Epithelial cell of proximal tubule (primary cell): ENCODE results near the genes OR51B4 and OLFML1.

DNA sequence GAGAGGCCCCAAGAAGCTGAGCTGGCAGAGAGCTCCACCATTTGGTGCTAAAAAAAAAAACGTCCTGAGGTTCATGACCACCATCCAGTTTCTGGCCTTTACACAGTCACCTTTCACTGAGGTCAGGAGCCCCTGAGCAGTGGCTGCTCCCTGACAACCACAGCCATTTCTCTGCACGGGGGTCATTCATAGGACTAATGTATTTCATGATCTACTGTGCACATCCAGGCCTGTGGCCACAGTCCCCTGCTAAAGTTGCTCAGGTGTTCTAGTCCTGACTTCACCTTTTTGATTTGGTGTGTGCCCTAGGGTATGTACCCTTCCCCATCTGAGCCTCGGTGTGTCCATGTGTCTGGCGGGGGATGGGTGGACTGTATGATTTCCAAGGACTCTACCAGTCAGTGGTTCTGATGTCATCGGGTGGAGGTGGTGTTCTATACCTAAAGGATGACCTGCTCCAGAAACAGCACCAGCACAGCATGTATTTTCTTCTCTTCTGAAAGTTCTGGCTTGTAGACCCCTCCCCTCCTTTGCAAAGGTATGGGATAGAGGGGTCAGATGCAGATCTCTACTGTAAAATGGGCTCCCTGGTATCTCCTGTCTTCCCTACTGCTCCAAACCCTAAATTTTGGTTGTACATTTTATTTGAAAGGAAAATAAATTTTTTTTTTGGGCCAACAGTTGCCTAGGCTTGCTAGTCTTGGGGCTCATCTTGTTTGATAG lies 14.9 kb downstream of the RHOG start:
- RAMPAGE, long total RNA = no peak
- RRBS = no CpG with 5 or more reads among the region's 5 CpGs

- RAMPAGE, long total RNA = no peak
- RRBS = no CpG with 5 or more reads among the region's 4 CpGs
Measured at GRCh38 chr11:3837489-3838196, 3.1 kb downstream of the RHOG start.

GRCh38 chr11:3877675-3878120 lies 22.2 kb downstream of the STIM1 start:
- RAMPAGE, long total RNA = no peak
- RRBS = no CpG with 5 or more reads among the region's 3 CpGs

GRCh38 chr11:4182027-4182544 lies 87.5 kb downstream of the RRM1 start:
- RAMPAGE, long total RNA = no peak
- RRBS = no CpG with 5 or more reads among the region's 1 CpG

DNA sequence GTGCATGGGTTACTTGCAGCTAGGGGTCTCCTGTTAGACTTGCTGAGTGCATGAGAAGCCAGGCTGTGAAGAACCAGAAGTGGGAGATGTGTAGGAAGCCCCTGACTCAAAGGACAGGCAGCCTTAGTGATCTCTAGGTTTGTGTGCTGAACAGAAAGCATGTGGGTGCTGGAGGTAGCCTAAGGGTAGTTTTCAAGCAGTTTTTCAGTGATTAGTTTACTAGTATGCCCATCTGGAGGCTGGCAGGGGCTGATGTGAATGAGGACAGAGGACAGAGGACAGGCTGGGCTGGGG lies 226 bp downstream of the OR51E1 start:
- RAMPAGE, long total RNA = no peak

GRCh38 chr11:5301827-5302298 lies at the start of gene OR51B4:
Gene OR51B4 (minus strand): TSS chr11:5301946.
- RAMPAGE, long total RNA = no peak
- RRBS = no CpG with 5 or more reads among the region's 3 CpGs

DNA sequence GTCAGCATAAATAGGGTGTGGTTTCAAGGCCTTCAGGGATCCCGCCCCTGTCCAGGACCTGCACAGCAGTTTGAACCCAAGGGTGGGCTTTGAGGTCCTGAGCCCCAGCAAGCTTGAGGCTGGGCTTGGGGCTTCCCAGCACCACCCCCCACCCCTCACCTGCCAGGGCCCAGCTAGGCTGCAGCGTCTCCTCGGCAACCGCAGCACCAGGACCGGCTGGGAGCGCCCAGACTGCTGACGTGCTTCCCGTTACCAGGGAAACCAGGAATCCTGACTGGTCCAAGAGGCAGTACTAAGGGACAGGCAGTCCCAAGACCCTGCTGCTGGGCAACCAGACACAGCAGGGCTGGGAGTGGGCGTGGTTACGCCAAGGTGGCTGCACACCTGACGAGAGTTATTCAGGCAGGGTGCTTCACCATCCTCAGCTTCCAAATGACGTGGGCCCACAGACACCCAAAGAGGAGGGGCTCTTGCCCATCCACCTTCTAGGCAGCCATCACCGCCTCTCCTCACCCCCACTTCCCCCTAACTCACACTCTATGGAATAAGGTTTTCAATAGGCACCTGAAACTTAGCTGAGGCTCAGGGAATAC lies 13.6 kb downstream of the APBB1 start:
- RAMPAGE, long total RNA = no peak
- RRBS = no CpG with 5 or more reads among the region's 13 CpGs

- RAMPAGE, long total RNA = no peak
- RRBS = under 1% methylated on average over 20 of the region's 35 CpGs
Measured at GRCh38 chr11:6419330-6419707, 425 bp upstream of the APBB1 start.

- RAMPAGE, long total RNA = no peak
- RRBS = no CpG with 5 or more reads among the region's 30 CpGs
Measured at GRCh38 chr11:6603944-6604861, 629 bp downstream of the ILK start.

DNA sequence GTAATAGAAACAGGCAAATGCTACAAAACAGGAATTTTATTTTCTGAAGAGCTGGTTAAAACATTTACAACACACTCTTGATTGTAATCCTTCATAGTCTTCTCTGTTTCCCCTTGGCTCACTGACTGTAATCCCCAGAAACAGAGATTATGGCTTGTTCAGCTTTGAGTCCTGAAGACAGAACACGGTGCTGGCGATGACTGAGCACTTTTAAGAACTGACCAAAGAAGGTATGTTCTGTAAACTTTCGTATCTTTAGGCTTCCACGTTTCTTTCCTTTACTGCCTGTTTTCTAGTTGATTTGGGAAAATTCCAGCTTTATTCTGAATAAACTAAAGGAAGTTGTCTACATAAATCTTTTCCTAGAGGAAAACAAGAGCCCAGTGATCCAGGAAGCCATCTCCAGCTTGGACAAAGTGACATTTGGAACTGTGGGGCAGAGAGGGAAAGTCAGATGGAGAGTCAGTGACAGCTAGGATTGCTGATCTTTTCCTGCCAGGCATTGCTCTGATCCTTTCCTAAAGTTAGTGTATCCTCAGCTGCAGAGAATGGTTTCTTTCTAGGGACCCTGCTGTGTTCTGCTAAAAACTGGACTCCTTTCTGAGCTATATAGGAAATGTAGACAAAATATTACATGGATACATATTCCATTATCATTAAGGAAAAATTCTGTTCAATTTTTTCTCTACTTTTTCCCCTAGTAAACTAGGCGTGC lies 43.4 kb downstream of the OR2AG2 start:
- RAMPAGE, long total RNA = no peak
- RRBS = no CpG with 5 or more reads among the region's 5 CpGs

GRCh38 chr11:6927200-6927679 lies 1.0 kb downstream of the ZNF215 start:
- RAMPAGE, long total RNA = no peak
- RRBS = no CpG with 5 or more reads among the region's 7 CpGs

GRCh38 chr11:7256755-7257467 lies 5.2 kb downstream of the SYT9 start:
- RAMPAGE, long total RNA = no peak
- RRBS = no CpG with 5 or more reads among the region's 2 CpGs

GRCh38 chr11:7485051-7485975 lies at the start of gene OLFML1:
Gene OLFML1 (plus strand): TSS chr11:7485506.
- RAMPAGE, long total RNA = no peak
- RRBS = no CpG with 5 or more reads among the region's 13 CpGs

GRCh38 chr11:7515420-7516074 lies 1.7 kb downstream of the PPFIBP2 start:
- RAMPAGE, long total RNA = no peak
- RRBS = no CpG with 5 or more reads among the region's 2 CpGs

- RAMPAGE, long total RNA = no peak
- RRBS = no CpG with 5 or more reads among the region's 5 CpGs
Measured at GRCh38 chr11:8258245-8258704, 5.4 kb downstream of the LMO1 start.

DNA sequence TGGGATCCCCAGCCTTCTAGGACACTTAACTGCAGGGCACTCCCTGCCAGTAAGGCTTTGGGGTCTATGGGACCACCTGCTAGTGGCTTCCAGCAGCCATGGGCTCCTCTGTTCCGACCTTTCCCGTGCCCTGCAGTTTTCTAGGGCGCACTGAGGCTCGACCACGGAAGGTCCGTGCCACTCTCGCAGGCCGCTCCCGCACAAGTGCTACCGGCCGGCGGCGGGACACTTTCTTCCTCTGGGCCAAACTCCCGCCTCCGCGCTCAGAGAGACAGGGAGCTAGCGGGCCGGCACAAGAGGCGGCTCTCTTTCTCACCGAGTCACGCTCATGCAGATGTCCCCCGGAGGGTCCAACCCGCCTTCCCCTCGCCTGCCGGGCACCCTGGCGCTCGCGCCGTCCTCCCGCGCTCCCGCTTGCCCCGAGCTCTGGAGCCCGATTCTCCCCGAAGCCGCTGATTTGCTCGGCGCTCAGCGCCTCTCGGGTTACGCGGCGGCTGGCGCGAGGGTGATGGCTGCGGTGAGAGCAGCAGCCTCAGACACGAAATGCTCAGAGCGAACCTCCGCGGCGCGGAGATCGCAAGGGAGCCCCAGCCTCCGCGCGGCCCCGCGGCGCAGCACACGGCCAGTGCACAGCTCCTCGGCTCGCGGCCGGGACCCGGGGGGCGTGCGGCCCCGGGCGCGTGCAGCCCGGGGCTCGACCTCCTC lies 1.1 kb downstream of the LMO1 start:
- RAMPAGE, long total RNA = no peak
- RRBS = 3% methylated on average over 11 of the region's 72 CpGs

DNA sequence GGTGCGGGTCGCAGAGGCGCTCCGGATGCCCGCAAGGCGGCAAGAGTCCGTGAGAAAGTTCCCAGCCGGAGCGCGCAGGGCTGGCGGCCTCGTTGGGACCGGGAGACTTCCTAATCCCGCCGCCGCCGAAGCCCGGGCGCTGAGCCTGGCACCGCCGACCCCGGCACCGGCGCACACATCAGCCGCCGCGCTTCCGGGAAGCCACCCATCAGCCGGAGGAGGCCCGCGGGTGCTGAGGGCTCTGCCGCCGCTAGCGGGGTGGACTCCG lies 4.3 kb upstream of the LMO1 start:
- RAMPAGE, long total RNA = no peak
- RRBS = 0% methylated on average over 4 of the region's 35 CpGs

- RAMPAGE, long total RNA = no peak
- RRBS = no CpG with 5 or more reads among the region's 4 CpGs
Measured at GRCh38 chr11:8651906-8652675, 30.4 kb downstream of the TRIM66 start.

DNA sequence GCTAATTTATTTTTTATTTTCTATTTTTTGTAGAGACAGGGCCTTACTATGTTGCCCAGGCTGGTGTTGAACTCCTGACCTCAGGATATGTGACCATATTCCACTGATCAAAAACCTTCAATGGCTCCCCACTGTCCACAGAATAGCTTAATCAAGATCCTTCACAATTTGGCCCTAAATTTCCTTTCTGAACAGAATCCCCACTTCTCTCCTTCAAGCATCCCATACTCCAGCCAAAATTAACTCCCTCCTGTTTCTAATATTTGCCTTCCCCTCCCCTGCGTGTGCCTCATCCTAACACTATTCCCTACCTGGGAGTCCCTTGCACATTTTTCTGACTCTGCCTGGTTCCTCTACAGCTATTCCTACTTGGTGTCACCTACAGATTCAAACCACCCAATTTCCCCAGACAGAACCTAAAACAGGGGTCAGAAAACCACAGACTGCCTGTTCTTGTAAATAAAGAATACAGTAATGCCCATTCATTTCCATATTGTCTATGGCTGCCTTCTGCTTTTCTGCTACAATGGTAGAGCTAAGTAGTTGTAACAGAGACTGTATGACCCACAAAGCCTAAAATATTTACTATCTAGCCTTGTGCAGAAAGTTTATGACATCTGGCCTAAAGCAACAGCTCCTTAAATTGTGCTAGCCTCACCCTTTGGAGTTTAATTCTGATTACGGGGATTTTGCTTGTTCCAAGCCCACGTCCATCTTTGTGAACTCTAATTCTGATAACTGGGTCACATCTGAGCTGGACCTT lies 22.3 kb downstream of the TRIM66 start:
- RAMPAGE, long total RNA = no peak
- RRBS = no CpG with 5 or more reads among the region's 3 CpGs

DNA sequence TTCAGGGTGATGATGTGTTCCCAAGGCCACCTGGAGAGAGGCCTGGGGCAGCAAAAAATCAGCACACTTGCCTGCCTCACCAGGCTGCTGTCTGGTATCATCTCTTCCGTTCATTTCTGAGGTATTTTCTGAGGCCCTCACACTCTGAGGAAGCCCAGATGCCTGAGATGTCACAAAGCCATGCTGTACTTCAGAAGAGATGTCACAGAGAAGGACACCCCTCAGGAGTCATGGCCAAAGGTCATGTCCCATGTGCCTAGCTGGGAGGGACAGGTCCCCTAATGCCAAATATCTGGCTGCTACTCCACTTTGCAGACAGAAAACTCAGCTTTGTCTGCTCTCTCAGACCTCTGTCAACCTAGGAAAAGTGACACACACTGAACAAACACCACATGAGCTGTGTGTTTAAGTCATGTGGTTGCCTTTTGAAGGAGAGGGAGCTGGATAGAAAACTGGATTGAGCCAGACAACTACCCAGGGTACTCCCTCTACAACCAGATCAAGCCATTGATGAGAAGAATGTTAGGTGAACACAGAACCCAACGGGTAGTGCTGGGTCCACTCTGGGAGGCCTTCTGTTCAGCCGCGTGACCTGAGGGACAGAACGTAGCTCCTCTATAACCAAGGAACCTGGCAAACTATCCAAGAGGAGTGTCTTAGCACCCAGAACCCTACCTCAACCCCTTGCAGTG lies 3.5 kb downstream of the TRIM66 start:
- RAMPAGE, long total RNA = no peak
- RRBS = no CpG with 5 or more reads among the region's 5 CpGs